A549 (cell line): ENCODE measurements around a stretch of chr12.

DNA sequence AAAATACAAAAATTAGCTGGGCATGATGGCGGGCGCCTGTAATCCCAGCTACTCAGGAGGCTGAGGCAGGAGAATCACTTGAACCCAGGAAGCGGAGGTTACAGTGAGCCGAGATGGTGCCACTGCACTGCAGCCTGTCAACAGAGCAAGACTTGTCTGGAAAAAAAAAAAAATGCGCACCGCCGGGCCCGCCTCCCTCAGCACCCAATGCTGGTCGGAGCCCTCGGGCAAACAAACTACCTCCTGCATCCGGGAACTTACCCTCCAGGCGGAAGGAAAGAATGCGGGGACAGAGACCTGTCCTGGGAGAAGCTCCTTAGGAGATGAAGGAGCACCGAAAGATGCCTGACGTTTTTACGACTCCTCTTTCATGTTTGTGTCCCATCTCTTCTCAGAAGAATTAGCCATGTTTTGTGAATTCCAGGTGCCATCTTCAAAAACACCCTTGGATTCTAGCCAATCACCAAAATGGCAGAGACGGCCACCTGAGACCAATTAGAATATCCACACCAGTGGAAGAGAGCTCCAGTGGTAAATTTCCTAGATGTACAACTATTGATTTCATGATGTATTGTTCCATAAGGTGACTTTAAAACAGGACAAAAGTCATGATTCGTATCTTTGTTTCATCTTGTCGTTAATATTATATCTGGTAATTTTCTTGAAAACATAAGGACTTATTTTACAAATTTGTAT is 62.5 kb upstream of the NUDT4 start:
- PRO-cap, result no peak
CAGE:
- cytosol, long polyA plus RNA, result no peak
- long polyA plus RNA, result no peak
- nucleus, long polyA plus RNA, result no peak

- PRO-cap, result no peak
CAGE:
- cytosol, long polyA plus RNA, result no peak
- long polyA plus RNA, result no peak
- nucleus, long polyA plus RNA, result no peak
Measured at GRCh38 chr12:93404687-93405982, 27.4 kb downstream of the NUDT4 start.

- PRO-cap, result no peak
CAGE:
- cytosol, long polyA plus RNA, result no peak
- long polyA plus RNA, result no peak
- nucleus, long polyA plus RNA, result no peak
Measured at GRCh38 chr12:93440872-93441453, 784 bp downstream of the UBE2N start.

DNA sequence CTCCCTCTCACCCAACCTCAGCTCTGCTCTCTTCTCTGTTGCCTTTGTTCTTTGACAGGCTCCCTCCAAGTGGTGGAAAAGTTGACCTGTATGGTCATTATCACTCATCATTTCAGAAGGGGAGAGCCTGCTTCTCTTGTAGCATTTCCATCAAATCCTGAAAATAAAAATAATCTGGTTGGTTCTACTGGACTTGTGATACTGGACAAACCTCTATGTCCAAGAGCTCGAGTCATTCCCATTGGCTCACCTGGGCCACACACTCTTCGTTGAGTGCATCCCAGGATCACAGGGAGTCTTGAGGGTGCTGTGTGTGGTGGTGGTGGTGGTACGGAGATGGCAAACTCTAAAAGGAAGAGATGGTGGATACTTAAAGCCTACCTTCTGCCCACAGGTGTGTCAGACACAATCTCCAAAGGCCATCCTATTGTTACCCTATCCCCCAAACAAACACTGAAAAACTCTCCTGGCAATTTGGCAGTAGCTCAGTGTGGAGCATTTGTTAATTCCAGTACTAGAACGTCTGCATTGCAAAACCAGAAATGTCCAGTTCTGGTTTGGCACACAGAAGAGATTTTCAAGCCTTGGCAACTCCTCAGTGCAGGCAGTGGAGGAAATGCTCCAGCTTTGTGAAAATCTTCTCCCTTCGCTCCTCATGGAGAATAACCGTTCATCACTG is 5.5 kb upstream of the SOCS2 start:
- PRO-cap, result no peak
CAGE:
- cytosol, long polyA plus RNA, result no peak
- long polyA plus RNA, result no peak
- nucleus, long polyA plus RNA, result no peak

DNA sequence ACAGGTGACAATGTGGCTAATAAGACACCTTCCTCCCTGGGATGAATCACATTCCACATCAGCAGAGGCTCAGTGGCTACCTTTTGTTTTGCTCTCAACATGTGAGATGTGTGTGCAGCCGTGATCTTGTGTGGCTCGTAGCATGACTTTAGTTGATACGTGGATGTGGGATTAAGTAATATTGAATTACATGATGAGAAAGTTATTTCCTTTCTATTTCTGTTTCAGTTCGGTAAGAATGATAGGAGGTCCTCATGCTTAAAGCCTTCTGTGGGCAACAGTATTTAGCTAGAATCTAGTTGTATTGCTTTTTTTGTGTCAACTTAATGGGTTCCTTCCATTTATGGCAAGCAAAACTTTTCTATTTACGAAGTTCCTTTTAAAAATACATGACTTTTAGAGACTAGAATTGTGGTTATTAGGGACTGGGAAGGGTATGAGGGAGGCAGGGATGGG is 7.7 kb downstream of the CRADD start:
- PRO-cap, result no peak
CAGE:
- cytosol, long polyA plus RNA, result no peak
- long polyA plus RNA, result no peak
- nucleus, long polyA plus RNA, result no peak

DNA sequence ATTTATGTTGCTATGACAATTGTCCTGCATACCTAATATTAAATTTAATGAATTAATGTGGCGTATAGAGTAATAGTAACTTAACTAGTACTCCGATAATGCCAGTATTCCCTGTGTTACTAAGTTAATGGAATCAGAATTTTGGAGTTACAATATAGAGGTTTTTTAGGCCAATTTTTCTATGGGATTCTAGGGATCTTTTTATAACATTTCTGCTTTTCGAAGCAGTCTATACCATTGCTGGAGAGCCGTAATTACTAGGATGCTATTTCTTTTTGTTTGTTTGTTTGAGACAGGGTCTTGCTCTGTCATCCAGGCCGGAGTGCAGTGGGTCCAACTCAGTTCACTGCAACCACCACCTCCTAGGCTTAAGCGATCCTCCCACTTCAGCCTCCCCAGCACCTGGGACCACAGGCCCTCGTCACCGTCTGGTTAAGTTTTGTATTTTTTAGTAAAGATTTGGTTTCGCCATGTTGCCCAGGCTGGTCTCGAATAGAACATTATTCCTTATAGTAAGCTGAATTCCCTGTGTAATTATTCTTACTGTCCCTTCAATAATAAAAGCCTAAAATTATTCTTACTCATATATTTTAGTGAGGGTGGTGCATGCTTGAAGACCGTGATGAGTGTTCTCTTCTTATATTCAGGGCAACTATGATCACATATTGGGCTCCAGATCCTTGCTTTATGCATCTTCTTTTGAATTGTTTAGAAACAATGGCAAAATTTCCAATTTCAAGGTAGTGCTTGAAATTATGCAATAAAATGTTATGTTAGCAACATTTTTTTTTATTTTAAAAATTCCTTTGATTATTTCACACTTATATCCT is 66.1 kb downstream of the CRADD start:
- PRO-cap, result no peak
CAGE:
- cytosol, long polyA plus RNA, result no peak
- long polyA plus RNA, result no peak
- nucleus, long polyA plus RNA, result no peak

DNA sequence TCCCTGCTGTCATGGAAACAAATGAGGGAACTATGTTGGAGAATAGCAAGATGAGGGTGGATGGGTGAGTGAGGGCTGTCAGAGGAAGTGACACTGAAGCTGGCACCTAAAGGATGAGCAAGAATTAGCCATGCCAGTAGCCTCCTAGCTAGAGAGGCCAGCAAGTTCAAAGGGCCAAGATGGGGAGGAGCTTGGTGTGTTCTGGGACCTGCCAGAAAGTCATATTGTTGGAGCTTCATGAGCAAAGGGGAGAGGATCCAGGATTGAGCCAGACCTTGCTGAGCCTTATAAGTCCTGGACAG is 71.9 kb downstream of the CRADD start:
- PRO-cap, result no peak
CAGE:
- cytosol, long polyA plus RNA, result no peak
- long polyA plus RNA, result no peak
- nucleus, long polyA plus RNA, result no peak

GRCh38 chr12:93752276-93753133 is 75.3 kb downstream of the CRADD start:
- PRO-cap, result no peak
CAGE:
- cytosol, long polyA plus RNA, result no peak
- long polyA plus RNA, result no peak
- nucleus, long polyA plus RNA, result no peak

DNA sequence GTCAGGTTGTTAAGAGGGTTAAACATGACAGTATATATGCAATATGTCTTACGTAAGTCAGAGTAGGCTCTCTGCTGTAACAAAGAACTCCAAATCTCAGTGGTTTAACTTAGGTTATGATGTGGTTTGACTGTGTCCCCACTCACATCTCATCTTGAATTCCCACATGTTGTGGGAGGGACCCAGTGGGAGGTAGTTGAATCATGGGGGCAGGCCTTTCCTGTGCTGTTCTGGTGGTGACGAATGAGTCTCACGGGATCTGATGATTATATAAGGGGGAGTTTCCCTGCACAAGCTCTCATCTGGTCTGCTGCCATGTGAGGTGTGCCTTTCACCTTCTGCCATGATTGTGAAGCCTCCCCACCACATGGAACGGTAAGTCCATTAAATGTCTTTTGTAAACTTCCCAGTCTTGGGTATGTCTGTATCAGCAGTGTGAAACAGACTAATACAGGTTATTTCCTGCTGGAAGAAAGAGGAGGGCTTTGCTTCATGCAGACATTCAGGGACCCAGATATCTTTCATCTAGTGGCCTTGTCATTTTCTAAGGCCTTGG is 96.0 kb downstream of the CRADD start:
- PRO-cap, result no peak
CAGE:
- cytosol, long polyA plus RNA, result no peak
- long polyA plus RNA, result no peak
- nucleus, long polyA plus RNA, result no peak

- PRO-cap, result no peak
CAGE:
- cytosol, long polyA plus RNA, result no peak
- long polyA plus RNA, result no peak
- nucleus, long polyA plus RNA, result no peak
Measured at GRCh38 chr12:93812973-93813570, 135.9 kb downstream of the CRADD start.

- PRO-cap, result no peak
CAGE:
- cytosol, long polyA plus RNA, result no peak
- long polyA plus RNA, result no peak
- nucleus, long polyA plus RNA, result no peak
Measured at GRCh38 chr12:93814408-93815145, 137.4 kb downstream of the CRADD start.

DNA sequence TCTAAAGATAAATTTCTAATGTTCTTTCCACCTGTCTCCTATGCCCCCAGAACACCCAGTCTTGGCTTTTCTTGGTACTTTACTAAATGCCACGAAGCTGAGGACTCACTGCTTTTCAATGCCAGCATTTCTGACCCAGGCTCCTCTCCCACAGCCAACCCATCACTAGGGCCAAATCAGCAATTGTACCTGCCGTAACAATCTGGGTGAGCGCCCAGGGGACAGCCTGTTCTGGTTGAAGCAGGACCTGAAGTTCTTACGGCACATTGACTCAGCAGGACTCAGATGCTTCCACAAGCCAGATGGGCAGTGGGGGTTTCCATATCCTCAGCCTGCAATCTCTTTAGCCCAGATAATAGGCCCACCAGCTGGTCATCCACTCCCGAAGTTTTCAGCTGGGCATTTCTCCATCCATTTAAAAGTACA is 75.1 kb upstream of the PLXNC1 start:
- PRO-cap, result no peak
CAGE:
- cytosol, long polyA plus RNA, result no peak
- long polyA plus RNA, result no peak
- nucleus, long polyA plus RNA, result no peak

- PRO-cap, result no peak
CAGE:
- cytosol, long polyA plus RNA, result no peak
- long polyA plus RNA, result no peak
- nucleus, long polyA plus RNA, result no peak
Measured at GRCh38 chr12:94150329-94150894, 2.0 kb downstream of the PLXNC1 start.

DNA sequence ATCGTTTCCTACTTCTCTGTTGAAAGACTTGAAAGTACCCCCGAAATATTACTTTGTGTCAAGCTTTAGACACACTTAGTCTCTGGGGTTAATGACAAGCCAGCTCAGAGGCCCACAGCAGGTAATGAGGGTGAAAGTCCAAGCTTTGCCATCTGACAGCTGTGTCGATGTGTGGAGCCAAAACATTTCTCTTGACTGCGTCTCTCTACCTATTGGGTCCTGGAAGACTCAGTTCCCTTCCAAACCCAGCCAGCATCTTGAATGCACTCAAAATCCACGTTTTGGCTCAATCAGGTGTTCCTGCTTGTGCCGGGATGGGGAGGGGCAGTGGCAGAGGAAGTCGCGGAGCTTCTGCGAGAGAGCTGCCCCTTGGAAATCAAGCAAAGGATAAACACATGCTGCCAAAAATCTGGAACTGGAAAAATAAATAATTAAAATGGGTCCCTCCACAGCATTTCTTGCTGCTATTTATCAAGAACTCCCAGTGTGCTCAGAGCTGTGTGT is 3.2 kb downstream of the PLXNC1 start:
- PRO-cap, result no peak
CAGE:
- cytosol, long polyA plus RNA, result no peak
- long polyA plus RNA, result no peak
- nucleus, long polyA plus RNA, result no peak

DNA sequence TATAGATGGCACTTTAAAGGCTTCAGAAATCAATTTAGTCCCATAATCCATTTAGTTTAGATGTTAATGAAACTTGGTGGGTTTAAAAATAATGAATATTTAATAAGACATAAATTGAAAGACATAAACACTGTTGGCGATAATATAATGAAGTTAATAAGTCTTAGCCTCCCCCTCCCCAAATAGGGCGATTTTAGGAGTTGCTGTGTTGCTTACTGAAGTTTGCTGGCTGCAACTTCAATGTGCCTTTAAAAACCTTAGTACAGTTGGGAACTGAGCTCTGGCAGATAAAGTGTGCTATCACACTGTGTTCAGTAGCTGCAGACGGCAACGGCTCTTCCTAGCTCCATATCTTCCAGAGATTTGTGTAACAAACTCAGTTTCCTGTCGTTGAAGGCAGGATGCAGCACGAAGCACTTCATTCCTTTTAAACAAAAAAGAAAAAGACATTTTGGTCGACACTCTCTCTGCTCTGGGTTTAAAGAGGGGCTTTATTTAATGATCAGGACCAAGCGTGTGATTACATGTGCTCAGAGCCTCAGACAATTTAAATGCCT is 19.6 kb downstream of the PLXNC1 start:
- PRO-cap, result no peak
CAGE:
- cytosol, long polyA plus RNA, result no peak
- long polyA plus RNA, result no peak
- nucleus, long polyA plus RNA, result no peak

GRCh38 chr12:94183711-94184028 is 35.3 kb downstream of the PLXNC1 start:
- PRO-cap, result no peak
CAGE:
- cytosol, long polyA plus RNA, result no peak
- long polyA plus RNA, result no peak
- nucleus, long polyA plus RNA, result no peak

GRCh38 chr12:94276555-94277162 is 128.3 kb downstream of the PLXNC1 start:
- PRO-cap, result no peak
CAGE:
- cytosol, long polyA plus RNA, result no peak
- long polyA plus RNA, result no peak
- nucleus, long polyA plus RNA, result no peak

DNA sequence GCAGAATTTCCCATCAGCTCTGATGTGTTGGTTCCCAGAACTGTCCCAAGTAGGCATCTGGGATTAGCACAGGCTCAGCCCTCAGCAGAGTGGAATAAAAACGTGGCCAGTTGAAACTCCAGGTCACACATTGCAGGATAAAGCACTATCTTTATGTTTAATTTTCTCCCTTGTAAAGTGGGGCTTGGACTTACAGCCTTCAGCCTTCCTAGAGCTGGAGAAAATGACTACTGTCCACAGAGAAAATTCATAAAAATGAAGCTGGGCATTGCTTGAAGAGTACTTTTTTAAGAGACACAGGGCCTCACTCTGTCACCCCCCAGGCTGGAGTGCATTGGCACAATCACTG is 74.2 kb downstream of the TMCC3 start:
- PRO-cap, result no peak
CAGE:
- cytosol, long polyA plus RNA, result no peak
- long polyA plus RNA, result no peak
- nucleus, long polyA plus RNA, result no peak

- PRO-cap, result no peak
CAGE:
- cytosol, long polyA plus RNA, result no peak
- long polyA plus RNA, result no peak
- nucleus, long polyA plus RNA, result no peak
Measured at GRCh38 chr12:94581721-94582700, 68.3 kb downstream of the TMCC3 start.

GRCh38 chr12:94586563-94586972 is 63.8 kb downstream of the TMCC3 start:
- PRO-cap, result no peak
CAGE:
- cytosol, long polyA plus RNA, result no peak
- long polyA plus RNA, result no peak
- nucleus, long polyA plus RNA, result no peak